HCT116 (cell line): ENCODE data around the genes ARHGEF6, SPANXD, FMR1, HSFX3 and HSFX2.

- RRBS = no CpG with 5 or more reads among the region's 5 CpGs
Measured at GRCh38 chrX:136690472-136690837, 42.5 kb downstream of the CD40LG start.

GRCh38 chrX:136780632-136781596 lies at the start of gene ARHGEF6:
Gene ARHGEF6, minus strand, starts transcription at chrX:136780932.
- RRBS = no CpG with 5 or more reads among the region's 18 CpGs

DNA sequence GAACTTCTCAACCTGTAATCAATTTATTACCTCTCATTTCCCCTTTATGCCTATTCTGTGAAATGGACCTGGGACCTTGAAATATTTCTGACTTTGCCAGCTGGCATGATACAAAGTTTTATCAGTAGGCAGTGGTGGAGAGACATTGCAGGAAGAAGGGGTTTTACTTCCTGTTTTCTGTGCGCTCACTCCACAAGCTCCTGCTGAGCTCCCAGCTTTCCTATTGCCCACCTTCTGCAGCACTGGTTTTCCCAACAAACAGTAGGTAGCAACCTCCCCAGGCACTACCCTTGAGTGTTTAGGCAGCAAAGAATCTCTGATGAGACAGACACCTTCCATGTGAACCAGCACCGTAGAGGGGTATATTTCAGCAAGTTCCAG lies 3.6 kb upstream of the ARHGEF6 start:
- RRBS = no CpG with 5 or more reads among the region's 2 CpGs

DNA sequence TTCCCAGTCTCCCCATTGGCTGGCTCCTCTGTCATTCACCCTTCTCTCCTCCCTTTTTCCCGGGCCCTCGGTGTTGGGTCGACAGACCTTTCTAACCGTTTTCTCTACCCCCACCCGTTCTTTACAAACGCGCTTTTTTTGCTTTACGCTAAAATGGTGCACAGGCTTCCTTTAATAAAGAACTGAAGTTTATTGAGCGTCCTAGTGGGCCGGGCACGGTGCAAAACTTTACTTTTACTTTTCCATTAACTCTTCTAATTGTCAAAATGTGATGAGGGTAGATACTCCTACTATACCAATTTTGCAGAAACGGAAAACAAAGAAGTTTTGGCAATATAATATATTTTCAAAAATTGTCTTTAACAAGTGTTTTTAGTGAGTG lies 298 bp upstream of the RBMX start:
- RRBS = 0% methylated on average over 1 of the region's 12 CpGs

- RRBS = 88% methylated on average over 13 of the region's 47 CpGs
Measured at GRCh38 chrX:137549754-137550464, 16.0 kb upstream of the ZIC3 start.

GRCh38 chrX:138131316-138131739 lies 565.4 kb downstream of the ZIC3 start:
- RRBS = no CpG with 5 or more reads among the region's 3 CpGs

GRCh38 chrX:139222600-139223251 lies 307.8 kb upstream of the F9 start:
- RRBS = no CpG with 5 or more reads among the region's 8 CpGs

DNA sequence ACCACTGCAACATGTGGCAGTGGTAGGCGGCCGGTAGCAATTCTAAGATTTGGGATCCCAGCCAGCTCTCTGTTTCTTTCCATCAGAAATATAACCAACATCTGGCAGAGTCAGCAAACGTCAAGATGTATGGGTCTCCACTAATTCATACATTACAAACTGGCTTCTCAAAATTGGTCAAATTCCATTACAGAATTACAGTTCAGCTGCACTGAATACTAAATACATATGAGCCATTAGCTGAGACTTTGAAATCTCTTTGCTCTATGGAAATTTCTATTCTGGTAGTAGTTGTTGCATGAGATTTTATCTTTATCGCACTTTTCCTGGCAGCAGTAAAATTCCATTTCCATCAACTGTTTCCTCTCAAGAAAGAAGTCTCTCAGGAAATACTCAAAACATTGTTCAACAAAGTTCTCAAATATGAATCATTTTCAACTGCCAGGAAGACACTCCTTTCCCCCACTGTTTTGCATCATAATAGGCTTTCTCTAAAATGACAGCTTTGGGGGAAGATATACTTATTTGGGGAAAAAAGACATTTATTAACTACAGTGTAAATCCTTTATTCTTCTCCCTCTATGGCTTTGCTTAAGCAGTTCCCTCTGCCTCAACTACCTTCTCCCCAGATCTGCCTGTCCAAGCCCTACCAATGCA lies 51.3 kb downstream of the ATP11C start:
- RRBS = no CpG with 5 or more reads among the region's 4 CpGs

DNA sequence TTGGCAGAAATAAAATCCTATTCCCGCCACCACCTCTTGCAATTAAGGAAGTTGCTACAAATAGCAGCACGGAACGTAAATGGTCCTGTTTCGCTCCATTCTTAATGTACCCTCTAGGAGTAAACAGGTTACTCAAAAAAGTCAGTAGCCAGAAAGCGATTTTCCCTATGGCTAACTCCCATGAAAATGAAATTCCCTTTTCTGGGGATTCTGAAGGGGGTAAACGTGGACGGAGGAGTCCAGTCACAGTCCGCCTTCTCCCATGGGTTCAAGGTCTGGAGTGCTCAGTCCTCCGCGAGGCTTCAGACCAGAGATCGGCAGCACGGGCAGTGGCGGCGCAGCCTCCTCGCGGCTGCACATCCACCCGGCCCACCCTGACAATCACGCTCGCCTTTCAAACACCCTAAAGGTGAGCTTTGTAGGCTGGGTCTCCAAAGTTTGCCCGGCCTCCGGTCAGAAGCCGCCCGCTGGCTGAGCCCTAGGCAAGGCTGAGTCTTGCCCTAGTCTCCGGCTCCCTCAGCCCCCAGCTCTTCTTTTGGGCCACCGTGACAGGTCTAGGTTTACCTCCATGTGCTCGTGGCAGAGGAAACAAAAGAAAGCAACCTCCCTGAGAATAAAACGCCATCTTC lies 1.7 kb downstream of the ATP11C start:
- RRBS = 5% methylated on average over 8 of the region's 27 CpGs

- RRBS = no CpG with 5 or more reads among the region's 10 CpGs
Measured at GRCh38 chrX:141698594-141699039, at the start of gene SPANXD. Gene SPANXD, minus strand, starts transcription at chrX:141698739.

DNA sequence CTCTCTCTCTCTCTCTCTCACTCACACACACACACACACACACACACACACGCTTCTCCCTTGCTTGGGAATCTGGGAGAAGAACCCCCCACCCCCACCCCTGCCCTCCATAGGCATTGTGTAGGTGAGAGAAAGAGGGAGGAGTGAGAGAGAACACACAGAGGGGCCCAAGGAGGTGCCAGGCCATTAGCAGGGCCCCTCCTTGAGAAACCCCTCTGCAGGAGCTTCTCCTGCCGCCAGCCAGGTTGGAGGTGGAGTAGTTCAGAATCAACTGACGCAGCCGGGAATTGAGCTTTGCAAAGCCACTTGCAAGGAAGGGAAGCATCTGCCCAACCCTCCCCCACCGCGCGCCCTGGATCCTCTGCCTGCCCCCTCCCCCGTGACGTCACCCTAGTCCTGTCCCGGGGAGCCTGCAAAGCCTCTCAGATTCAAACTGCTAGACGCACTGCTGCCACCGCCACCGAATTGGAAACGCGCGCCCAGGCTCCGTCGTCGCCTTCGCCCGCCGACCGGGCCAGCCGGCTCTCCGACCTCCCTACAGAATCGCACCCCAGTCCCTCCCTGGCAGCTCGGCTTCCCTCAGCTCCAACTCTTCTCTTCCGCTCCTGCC lies 3.6 kb downstream of the SLITRK2 start:
- RRBS = no CpG with 5 or more reads among the region's 28 CpGs

- RRBS = 2% methylated on average over 21 of the region's 108 CpGs
Measured at GRCh38 chrX:147911827-147912978, at the start of gene FMR1. Gene FMR1, plus strand, starts transcription at chrX:147911919.

DNA sequence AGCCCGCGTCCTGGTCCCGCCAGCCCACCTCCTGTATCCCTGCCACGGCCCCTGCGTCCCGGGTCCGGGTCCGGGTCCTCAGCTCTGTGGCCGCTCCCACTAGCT lies 220 bp upstream of the AFF2 start:
- RRBS = no CpG with 5 or more reads among the region's 9 CpGs

GRCh38 chrX:149483536-149484321 lies 21.4 kb downstream of the IDS start:
- RRBS = no CpG with 5 or more reads among the region's 3 CpGs

DNA sequence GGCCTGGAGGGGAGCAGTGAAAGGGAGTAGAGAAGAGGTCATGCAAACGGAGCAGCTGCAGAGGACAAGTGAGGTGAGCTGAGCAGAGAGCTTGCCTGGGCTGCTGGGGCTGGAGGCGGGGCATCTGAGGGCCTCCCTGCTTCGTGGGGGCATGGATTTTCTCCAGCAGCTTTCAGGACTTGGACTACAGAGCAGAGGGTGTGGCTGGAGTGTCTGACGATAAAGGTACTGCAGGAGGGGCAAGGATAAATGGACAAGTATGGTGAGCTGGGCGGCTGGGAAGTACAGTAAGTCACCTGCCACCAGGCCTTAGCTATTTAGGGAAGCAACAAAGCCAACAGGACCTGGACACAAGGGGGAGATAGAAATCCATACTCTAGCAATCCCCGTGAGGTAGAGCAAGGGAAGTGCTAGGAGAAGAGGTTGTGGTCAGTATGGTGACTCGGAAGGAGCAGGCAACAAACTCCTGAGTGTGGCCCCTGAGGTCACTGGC lies 11.1 kb downstream of the IDS start:
- RRBS = no CpG with 5 or more reads among the region's 7 CpGs

- RRBS = no CpG with 5 or more reads among the region's 10 CpGs
Measured at GRCh38 chrX:149504002-149504543, 1.0 kb downstream of the IDS start.

DNA sequence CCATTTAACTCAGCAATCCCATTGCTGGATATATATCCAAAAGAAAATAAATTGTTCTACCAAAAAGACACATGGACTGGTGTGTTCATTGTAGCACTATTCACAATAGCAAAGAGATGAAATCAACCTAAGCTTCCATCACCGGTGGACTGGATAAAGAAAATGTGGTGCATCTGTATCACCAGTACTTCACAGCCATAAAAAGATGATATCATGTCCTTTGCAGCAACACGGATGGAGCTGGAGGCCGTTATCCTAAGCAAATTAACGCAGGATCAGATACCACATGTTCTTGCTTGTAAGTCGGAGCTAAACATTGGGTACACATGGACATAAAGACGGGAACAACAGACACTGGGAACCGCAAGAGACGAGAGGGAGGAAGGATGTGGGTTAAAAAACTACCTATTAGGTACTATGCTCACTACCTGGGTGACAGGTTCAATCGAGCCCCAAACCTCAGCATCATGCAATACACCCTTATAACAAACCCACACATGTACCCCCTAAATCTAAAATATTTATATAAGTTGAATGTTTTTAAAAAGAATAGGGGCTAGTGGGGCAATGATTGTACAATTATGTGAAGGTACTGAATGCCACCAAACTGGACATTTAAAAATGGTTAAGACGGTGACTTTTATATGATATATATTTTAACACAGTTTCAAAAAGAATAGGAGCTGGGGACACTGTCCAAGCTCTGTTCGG lies 16.4 kb upstream of the IDS start:
- RRBS = no CpG with 5 or more reads among the region's 11 CpGs

DNA sequence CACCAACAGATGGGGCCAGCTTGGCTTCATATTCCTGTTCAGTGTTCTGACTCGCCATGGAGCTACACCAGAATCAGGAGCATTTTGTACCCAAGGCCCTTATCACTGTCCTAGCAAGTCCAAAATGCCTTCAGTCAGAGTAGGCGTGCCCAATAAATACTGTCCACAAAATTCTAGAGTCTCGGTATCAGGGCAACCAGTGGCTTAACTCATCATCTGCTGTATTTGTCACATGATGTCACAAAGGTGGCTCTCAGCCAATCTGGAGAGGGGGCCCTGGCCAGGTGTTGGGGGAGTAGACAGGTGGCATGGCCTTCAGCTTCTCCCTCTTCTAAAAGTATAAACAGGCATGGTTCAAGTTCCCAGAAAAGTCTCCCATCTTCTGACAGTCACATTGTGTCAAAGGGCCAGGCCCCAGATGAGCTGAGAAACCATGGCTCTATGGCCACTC lies at the start of gene HSFX3:
TSS of gene HSFX3 (minus strand) at position 130 of the 451 bp plus-strand sequence.
- RRBS = no CpG with 5 or more reads among the region's 3 CpGs

- RRBS = no CpG with 5 or more reads among the region's 23 CpGs
Measured at GRCh38 chrX:149595192-149595700, at the start of gene HSFX2. Gene HSFX2, minus strand, starts transcription at chrX:149595314.

GRCh38 chrX:150517396-150517857 lies 51.0 kb upstream of the MTM1 start:
- RRBS = no CpG with 5 or more reads among the region's 3 CpGs